ENCODE measurements around the gene NHSL1.

DNA sequence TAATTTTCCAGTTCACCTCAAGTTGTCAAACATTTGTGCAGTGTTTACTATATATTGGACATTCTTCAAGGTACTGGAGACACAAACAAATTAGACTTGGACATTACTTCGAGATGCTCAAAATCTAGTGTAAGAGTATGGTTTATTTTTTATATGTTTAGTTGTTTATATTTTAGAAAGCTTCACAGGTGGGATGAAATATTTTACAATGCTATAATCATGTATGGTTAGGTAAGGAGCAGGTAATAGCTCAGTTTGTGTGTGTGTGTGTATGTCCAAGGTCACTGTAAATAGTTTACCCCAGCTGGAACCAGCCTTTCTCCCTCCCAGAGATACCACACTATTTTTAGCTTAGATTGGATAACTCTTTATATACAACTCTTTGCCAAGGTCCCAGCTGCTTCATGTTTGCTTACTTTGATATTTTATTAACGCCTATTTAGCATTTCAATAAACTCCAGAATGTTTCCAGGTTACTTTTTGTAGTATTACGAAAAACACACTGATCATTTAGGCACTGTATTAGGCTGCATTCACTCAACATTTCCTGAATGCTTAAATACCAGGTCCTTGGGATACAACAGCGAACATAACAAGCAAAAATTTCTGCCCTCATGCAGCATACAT is 1.9 kb upstream of the PEX7 start:
- PRO-cap, 4 experiments, result no peak in any of the 4 experiments
- RAMPAGE, long total RNA, 2 experiments, result no peak in any of the 2 experiments

- PRO-cap, 4 experiments, result no peak in any of the 4 experiments
- RAMPAGE, long total RNA, 2 experiments, result no peak in any of the 2 experiments
These were observed 57.7 kb upstream of the IL20RA start for GRCh38 chr6:137102331-137102931.

DNA sequence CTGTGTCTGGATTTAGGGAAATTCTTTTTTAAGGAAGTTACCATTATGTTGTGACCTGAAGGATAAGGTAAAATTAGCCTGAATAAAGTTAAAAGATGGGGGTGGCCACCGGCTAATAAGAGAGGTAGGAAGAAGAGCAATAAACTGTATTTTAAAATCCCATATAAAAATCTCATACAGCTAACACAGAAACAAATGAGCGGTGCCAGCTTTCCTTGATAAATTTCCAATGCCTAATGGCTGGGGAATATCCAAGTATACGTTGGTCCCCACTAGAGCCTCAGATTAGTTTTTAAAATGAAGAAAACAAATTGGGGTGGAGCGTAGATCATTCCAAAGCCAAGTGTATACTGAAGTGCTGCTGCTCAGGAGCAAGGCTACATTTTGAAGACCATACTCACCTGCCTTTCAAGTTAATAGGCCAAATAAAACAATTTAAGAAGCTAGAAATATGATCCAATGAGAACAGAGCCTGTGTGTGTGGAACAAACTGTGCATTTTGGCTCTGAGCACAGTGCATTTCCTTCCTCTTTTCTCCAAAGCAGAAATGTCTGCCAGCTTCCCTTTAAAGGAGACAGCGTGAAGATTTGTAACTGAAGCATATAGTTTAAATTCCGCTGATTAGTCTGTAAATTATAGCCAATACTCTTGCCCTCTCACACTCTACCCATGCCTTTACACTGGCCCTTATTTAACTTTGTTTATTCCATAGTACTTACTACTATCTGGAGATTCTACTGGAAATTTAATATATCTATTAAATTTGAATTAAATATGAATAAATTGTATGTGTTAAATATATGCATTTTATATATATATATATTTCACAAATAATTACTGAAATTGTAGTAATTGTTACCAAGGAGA is 3.2 kb upstream of the IFNGR1 start:
- PRO-cap, 4 experiments, result peak in 1 of 4 experiments; most common plus-strand start position 574 of the sequence (in 1); most common minus-strand start position 392 of the sequence (in 1)
- RAMPAGE, long total RNA, 2 experiments, result no peak in any of the 2 experiments

DNA sequence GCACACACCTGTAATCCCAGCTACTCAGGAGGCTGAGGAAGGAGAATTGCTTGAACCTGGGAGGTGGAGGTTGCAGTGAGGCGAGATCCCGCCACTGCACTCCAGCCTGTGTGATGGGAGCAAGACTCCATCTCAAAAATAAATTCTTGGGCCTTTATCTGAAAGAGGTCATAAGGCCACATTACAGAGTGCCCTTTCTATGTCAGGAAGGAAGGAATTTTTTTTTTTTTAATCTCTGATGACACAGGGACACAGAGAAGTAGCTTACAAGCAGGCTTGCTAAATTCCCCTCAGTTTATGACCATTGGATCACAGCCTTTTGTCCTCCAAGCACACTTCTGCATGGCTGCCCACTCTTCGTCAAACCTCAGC is 7.4 kb upstream of the IFNGR1 start:
- PRO-cap, 4 experiments, result peak in 3 of 4 experiments; most common plus-strand start position 293 of the sequence (in 3)
- RAMPAGE, long total RNA, 2 experiments, result no peak in any of the 2 experiments

DNA sequence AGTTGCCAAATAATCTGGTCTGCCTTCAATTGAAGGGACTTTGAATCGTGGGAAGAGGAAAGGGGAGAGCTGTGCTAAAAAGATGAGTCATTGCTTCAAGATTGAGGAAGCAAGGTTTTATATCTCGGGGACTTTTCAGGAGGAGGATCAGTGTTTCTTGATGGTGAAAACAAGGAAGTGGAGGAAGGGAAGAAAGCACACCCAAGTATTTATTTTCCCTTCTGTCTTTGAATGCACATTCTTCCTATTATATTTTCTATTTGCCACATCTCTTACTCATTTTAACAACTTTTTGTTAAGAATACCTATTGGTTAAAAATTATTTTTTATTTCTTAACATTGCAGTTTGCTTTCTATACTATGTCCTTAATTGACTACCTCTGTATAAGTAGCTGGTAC is 14.9 kb upstream of the IFNGR1 start:
- PRO-cap, 4 experiments, result peak in 1 of 4 experiments; most common plus-strand start position 150 of the sequence (in 1)
- RAMPAGE, long total RNA, 2 experiments, result no peak in any of the 2 experiments

DNA sequence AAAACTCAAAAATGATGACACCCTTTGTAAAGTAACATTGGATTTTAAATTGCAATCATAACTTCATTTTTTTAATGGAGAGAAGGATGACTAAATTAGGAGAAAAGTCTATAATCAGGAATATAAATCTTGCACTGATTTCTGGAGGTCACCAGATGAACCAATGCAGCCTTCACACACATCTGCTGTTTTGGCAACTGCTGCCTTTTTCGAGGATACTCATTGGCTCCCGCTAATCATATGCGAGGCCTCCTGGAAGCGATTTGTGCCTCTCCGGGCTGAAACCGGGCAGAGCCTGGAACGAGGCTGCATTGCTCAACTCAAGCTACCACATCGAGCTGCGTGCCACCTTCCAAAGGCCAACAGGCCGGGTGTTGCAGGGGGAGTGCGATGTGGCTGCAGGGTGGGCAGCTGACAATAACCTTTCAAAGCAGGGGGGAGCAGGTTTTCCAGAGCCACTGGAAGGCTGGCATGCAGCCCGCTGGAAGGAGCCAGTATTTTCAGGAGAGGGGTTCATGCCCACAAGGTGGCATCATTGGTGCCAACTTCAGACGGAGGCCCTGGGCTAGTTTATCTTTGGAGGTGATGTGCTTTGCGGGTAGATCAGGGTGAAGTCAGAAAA is 122.5 kb upstream of the IFNGR1 start:
- PRO-cap, 4 experiments, result peak in 1 of 4 experiments; most common plus-strand start position 291 of the sequence (in 1)
- RAMPAGE, long total RNA, 2 experiments, result no peak in any of the 2 experiments

GRCh38 chr6:137736241-137736938 is 130.7 kb upstream of the TNFAIP3 start:
- PRO-cap, 4 experiments, result no peak in any of the 4 experiments
- RAMPAGE, long total RNA, 2 experiments, result no peak in any of the 2 experiments

DNA sequence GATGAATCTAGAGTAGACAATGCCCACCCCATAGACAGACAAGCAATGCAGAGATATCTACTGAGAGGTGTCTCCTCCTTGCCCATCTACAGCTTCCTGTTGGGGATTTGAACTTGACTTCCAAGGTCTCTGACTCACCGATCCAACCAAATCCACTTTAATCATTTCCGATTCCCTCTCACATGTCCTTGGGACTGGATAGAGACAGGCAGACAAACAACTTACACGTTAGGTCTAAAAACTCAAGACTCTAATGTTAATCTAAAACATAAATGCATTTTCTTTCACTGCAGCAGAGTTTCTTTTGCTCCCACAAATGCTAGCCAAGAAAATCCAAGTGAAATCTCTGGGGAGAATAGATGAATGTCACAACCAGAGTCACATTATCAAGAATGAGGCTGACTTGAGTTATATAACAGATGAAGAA is 75.5 kb upstream of the TNFAIP3 start:
- PRO-cap, 4 experiments, result no peak in any of the 4 experiments
- RAMPAGE, long total RNA, 2 experiments, result no peak in any of the 2 experiments

DNA sequence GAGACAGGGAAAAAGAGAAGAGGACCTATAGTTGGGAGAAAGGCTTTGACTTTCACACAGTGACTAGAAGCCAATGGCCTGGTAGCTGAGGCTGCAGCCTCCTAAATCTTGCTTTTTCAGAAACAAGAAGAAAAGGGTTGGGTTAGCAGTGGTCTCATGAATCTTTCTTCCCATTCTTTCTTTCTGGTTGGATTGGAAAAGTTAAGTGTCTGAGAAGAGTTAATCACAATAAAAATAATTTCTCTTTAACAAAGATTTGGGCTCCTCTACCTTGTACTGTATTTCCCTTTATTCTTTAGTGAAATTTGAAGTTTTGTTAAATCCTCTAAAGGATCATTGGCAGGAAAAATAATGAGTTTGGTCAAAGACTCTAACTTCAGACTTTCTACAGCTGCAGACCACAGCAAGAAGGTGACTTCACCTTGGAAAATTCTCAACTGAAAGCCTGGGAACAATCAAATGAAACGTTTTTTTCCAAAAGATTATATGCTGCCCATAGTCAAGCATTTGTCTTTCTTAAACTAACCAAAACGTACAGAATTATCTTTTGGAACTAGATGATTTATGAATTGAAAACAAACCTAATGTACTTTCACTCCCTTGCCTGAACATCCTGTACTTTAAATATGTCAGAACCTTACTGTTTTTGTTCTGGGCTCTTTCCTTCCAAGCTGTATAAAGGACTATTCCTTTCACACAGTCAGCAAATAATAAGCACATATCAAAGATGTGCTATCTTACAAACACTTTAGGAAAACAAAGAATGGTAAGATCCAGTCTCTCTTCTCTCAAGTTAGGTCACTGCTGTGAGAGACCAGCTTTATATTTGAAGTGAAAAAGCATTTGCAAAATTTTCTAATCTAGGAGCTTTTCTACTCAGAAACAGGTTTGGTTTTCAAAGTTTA is 62.5 kb upstream of the TNFAIP3 start:
- PRO-cap, 4 experiments, result peak in 1 of 4 experiments; most common minus-strand start position 413 of the sequence (in 1)
- RAMPAGE, long total RNA, 2 experiments, result no peak in any of the 2 experiments

GRCh38 chr6:137811162-137811780 is 55.8 kb upstream of the TNFAIP3 start:
- PRO-cap, 4 experiments, result peak in 4 of 4 experiments; most common plus-strand start chr6:137811621 (in 2); most common minus-strand start chr6:137811555 (in 2)
- RAMPAGE, long total RNA, 2 experiments, result no peak in any of the 2 experiments

DNA sequence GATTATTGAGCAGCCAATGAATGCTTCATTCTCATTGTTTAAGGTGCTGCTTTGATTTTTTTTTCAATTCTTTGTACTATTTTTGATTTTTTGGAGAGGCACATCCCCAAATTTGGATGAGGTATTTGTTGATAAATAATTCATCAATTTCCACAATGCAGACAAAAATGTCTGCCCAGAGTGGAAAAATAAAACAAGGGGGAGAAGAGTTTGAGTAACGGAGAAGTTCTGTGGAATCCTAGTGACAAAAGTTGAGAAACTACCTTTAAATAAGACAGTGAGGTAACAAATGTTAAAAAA is 1.3 kb downstream of the TNFAIP3 start:
- PRO-cap, 4 experiments, result no peak in any of the 4 experiments
- RAMPAGE, long total RNA, 2 experiments, result no peak in any of the 2 experiments

DNA sequence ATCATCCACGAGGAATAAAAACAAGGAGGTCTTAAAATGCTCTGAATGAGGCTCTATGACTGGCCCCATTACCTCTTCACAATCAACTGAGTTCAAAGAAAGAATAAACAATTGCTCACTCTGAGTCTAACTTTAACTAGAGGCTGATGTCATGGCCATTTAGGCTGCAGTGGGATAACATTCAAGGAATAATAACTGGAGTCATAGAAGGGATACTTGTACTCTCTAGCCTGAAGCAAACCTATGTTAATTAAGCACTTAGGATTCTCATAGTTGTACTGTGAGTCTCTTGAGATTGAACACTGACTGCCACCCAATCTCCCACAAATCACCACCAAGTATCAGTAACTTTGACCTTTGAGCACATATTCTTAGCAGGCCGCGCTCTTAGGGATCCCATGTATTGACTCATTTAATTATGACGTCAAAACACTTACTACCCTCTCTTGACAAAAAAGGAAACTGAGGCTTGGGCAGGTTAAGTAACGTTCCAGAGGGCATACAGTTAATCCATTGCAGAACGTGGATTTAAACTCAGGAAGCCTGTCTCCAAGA is 70.1 kb downstream of the PERP start:
- PRO-cap, 4 experiments, result no peak in any of the 4 experiments
- RAMPAGE, long total RNA, 2 experiments, result no peak in any of the 2 experiments

DNA sequence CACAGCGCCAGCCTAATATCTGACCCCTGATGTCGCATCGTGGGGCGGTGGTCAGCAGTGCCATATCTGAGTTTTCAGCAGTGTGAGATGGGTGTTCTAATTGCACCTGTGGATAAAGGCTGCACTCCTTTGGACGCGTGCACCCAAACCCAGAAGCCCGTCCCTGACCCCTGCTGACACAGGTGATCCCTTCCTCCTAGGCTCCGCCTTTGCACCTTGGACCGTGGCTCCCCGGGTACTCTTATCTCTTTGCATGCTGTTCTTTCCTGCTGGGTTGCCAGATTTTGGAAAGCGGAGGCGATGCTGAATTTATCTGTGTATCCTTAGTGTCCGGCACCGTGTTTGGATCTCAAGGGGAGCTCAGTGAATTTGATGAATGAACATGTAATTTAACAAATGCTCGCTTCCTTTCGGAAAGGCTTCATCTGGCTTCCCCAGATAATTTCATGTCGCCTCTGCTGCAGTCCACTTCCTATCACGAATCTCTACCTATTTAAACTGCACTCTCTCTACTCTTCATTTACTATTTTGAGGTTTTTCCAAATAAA is 579 bp upstream of the PERP start:
- PRO-cap, 4 experiments, result peak in 4 of 4 experiments; most common plus-strand start position 280 of the sequence (in 4); most common minus-strand start position 114 of the sequence (in 1)
- RAMPAGE, long total RNA, 2 experiments, result no peak in any of the 2 experiments

DNA sequence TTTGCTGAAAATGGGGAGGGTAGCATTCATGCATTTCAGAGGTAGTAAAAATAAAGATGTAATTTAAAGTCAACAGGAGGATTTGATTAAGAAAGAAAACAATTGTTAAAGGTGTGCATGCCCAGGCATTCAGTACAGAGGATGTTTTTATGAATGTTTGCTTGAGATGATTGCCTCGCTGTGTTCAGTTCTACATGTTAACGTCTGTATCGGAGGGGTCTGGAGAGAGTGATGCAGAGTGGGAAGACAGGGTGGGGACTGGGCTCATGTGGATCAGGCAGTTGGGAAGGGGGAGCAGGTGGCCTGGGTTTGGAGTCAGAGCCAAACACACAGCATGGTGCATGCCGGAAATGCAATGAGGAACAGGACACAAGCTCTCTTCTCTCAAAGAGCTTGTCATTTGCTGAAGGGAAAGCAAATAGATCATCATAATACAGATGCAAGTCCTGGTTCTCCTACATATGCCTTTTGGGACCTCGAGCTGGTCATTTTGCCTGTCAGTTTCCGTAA is 21.6 kb downstream of the ARFGEF3 start:
- PRO-cap, 4 experiments, result no peak in any of the 4 experiments
- RAMPAGE, long total RNA, 2 experiments, result no peak in any of the 2 experiments

DNA sequence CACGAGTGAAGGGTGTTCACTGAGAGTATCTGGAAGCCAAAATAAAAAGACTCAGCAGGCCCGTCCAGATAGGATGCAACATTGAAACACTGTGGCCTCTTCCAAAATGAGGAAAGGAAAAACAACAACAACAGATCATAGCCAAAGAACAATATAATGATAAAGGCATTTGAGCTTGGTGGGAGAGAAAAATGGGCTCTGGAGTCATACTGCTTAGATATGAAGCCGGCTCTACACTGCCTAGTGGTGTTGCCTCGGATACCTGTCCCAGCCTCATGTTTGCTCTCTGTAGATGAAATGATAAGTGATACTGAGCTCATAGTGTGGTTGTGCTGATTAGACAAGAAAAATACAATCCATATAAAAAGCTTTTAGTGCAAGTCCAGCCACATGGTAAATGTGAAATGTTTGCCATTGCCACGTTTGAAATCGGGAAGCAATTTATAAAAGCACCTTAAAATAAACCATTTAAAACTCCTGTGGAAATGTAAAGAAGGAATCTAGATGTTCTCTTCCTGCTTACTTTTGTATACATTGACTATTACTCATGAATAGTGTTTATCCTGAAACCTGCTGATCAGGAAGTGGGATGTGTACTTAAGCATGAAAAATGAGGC is 13.0 kb upstream of the PBOV1 start:
- PRO-cap, 4 experiments, result no peak in any of the 4 experiments
- RAMPAGE, long total RNA, 2 experiments, result no peak in any of the 2 experiments

DNA sequence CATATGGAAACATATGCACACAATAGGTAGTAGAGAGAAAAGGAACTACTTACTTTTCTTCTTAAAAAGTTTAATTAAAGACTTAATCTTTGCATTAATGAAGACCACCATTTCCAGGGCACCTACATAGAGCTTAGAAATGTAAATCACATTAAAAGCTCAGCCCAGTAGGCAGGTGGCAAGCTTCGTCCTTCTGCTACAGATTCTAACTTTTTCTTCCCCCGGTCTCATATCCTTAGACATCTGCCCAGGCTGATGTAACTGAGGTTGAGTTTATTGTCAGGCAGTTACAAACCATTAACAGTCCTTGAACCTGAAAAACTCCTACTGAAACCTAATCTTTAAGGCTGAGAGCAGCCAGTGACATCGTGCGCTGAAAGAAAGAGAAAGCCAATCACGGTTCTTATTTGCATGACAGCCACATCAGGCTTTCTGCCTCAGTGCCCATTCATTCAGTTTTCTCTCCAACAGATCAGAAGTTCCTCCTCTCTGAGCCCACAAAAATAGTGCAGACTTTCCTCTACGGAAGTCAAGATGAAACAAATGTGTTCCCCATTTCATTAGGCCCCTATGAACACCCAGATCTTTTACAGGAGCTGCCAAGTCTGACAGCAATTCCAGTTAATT is at the start of gene NHSL1:
NHSL1 (minus strand) TSS at position 315 of the 627 bp plus-strand sequence.
- PRO-cap, 4 experiments, result peak in 4 of 4 experiments; most common plus-strand start position 455 of the sequence (in 4); most common minus-strand start position 207 of the sequence (in 4)
- RAMPAGE, long total RNA, 2 experiments, result start-site peak on the minus strand in 2 of 2 experiments, centred at positions 227 to 282 of the sequence, 94 to 100 reads per replicate

- PRO-cap, 4 experiments, result peak in 4 of 4 experiments; most common plus-strand start chr6:138691959 (in 4)
- RAMPAGE, long total RNA, 2 experiments, result start-site peak on the plus strand in 1 of 2 experiments, at chr6:138691582-138691886 at its widest, 11 reads per replicate
These were observed 82.1 kb upstream of the CCDC28A start for GRCh38 chr6:138691209-138692081.

DNA sequence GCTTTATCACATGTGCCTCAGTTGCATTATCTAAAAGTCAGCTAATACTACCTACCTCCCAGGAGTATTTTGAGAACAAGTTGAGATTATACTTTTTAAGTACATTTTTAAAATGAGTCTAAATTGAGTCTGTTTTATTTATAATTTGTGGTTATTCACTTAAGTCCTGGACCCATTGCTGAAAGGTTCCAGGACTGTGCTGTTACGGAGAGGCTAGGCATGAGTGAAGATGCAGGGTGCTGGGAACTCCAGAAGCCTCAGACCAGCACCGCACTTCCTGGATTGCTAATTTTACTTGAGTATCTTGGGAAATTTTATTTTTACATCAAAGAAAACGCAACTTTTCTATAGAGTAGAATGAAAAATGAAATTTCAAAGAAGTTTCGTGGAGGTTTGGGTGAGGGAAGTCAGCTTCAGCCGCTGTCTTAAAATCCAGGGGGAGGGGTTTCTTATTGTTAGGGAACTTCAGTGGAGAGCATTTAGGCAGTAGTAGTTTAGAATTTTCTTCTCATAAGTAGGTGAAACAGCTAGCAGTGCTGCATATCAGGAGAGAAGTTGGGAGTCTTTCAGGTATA is 41.4 kb downstream of the HECA start:
- PRO-cap, 4 experiments, result no peak in any of the 4 experiments
- RAMPAGE, long total RNA, 2 experiments, result no peak in any of the 2 experiments

DNA sequence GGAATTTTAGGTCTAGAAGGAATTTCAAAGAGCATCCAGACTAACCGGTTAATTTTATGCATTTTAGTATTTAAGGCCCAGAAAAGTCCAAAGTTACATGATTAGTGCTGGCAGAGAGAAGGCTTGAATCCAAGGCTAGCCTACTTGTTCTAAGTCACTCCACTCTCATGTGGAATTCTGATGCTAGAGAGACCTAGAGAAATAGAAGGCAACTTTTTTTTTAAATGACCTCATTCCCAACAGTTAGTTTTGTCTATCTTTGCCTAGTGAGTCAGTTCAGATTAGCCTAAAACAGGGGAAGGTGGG is 13.7 kb downstream of the TXLNB start:
- PRO-cap, 4 experiments, result no peak in any of the 4 experiments
- RAMPAGE, long total RNA, 2 experiments, result no peak in any of the 2 experiments

DNA sequence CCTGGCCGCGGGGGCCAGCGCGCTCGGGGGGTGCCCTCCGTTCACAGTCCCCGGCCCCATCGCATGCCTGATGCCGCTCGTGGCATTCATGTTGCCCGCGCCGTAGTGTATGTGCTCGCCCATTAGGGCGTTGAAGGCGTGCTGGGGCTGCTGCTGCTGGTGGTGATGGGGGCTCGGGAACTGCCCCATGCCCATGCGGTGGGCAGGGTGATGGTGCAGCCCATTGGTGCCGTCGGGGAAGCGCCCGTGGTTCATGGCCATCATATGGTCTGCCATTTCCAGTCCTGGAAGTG is 833 bp downstream of the CITED2 start:
- PRO-cap, 4 experiments, result peak in 1 of 4 experiments; most common plus-strand start position 122 of the sequence (in 1)
- RAMPAGE, long total RNA, 2 experiments, result no peak in any of the 2 experiments